Non-pigmented ciliary epithelial cell (primary cell): ENCODE measurements around the genes SERPINB13 and SERPINB3.

GRCh38 chr18:63586832-63587665 is at the start of gene SERPINB13:
Gene SERPINB13 (plus strand): TSS chr18:63587343.
- RRBS = no CpG with 5 or more reads among the region's 10 CpGs

DNA sequence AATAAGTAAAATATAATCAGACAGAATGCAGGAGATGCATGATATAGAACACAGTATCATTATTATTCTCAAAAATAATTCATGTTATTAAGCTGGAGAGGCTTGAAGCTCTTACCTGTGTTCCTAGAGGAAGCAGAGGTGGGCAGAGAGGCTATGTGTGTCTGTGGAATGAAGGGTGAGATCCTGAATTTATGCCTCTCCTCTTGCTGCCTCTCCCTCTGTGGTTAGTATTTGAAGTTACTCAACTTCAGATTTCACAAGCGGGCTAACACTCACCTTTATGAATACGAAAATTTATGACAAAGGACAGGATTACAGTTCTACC is at the start of gene SERPINB3:
Gene SERPINB3 (minus strand): TSS at position 163 of the 325 bp plus-strand sequence.
- RRBS = no CpG with 5 or more reads among the region's 2 CpGs

GRCh38 chr18:63683082-63683622 is 19.6 kb upstream of the SERPINB11 start:
- RRBS = no CpG with 5 or more reads among the region's 2 CpGs

GRCh38 chr18:63888568-63889013 is 1.1 kb downstream of the SERPINB2 start:
- RRBS = no CpG with 5 or more reads among the region's 1 CpG

DNA sequence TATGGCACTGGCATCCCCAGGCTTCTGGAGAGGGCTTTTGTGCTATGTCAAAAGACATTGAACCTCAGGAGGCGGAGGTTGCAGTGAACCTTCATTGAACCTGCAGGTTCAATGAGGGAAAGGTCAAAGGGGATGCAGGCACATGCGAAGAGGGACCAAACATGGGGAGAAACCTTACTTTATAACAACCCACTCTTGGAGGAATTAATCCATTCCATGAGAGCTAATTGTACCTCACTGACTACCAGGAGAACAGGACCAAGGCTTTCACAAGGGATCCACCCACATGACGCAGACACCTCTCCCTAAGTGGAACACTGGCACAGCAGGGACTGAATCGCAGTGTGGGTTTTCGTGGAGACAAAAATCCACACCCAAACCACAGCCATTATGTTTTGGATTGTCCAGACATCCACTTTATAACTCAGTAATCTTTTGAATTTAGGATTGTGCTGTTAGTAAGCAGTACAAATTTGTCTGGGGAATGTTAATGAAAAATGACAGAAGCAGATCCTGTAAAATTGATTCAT is 4.0 kb upstream of the SERPINB8 start:
- RRBS = no CpG with 5 or more reads among the region's 5 CpGs

GRCh38 chr18:63974269-63975178 is 4.6 kb downstream of the SERPINB8 start:
- RRBS = no CpG with 5 or more reads among the region's 3 CpGs

DNA sequence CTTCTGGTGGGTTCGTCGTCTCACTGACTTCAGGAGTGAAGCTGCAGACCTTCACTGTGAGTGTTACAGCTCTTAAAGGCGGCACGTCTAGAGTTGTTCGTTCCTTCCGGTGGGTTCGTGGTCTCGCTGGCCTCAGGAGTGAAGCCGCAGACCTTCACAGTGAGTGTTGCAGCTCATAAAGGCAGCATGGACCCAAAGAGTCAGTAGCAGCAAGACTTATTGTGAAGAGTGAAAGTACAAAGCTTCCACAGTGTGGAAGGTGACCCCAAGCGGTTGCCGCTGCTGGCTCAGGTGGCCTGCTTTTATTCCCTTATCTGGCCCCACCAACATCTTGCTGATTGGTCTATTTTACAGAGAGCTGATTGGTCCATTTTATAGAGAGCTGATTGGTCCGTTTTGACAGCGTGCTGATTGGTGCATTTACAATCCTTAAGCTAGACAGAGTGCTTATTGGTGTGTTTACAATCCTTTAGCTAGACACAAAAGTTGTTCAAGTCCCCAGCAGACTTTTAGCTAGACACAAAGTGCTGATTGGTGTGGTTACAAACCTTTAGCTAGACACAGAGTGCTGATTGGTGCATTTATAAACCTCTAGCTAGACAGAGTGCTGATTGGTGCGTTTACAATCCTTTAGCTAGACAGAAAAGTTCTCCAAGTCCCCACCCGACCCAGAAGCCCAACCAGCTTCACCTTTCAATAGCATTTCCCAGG is 301.4 kb downstream of the DSEL start:
- RRBS = no CpG with 5 or more reads among the region's 15 CpGs

DNA sequence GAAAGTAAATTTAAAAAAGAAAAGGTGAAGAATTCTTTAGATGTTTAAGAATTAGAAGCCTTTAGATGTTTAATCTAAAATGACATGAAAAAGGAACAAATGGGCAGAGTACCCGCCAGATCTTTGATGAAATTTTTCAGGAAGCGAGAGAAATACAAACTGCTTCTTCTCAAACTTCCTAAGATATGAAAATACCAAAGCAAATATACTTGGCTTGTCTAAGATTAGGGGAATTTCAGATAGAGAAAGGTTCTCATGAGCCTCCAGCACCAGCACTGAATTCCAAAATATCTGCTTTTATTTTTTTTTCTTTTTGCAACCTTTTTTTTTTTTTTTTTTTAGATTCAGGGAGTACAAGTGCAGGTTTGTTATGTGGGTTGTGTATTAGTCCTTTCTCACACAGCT is 7.7 kb upstream of the TMX3 start:
- RRBS = no CpG with 5 or more reads among the region's 2 CpGs

DNA sequence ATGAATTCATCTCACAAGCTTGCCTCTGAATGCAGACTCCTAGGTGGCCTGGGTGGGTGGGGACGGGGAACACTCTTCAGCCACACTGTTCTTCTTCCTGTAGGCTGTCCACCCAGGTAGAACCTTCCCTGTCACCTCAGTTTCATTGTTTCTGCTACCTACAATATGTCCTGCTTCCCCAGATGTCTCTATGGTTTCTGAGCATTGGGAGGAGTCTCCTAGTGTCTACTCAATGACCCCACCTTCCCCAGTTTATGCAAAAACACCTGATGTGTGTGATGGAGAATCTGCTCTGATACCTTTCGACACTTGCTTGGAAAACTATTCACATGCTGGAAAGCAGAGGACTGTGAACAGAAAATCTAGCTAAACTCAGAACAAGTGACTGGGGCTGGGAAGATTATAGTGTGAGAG is 7.4 kb upstream of the CD226 start:
- RRBS = no CpG with 5 or more reads among the region's 2 CpGs

DNA sequence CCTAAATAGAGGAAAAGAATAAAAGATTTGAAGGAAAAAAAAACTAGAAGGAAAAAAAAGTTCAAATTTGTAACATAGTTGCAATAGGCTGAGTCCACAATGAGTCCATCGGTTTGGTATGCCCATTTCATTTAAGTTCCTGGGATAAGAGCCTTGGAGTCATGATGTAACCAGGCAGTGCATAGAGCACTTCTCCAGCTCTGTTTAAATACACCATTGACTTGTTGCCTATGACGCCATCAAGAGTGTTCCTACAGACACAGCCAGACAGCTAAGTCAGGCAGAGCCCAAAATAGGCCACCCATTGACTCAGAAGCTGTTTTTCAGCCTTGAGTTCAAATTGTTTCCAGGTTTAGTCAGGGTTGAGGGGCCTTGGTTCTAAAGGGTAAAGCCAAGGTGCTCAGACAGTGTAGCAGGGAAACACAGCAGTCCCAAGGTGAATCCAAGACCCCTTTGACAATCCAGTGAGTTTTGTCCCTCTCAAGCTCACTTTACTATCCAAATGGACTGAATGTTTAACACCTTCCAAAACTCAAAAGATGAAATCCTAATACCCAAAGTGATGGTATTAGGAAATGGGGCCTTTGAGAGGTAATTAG is 45.0 kb downstream of the SOCS6 start:
- RRBS = no CpG with 5 or more reads among the region's 2 CpGs

DNA sequence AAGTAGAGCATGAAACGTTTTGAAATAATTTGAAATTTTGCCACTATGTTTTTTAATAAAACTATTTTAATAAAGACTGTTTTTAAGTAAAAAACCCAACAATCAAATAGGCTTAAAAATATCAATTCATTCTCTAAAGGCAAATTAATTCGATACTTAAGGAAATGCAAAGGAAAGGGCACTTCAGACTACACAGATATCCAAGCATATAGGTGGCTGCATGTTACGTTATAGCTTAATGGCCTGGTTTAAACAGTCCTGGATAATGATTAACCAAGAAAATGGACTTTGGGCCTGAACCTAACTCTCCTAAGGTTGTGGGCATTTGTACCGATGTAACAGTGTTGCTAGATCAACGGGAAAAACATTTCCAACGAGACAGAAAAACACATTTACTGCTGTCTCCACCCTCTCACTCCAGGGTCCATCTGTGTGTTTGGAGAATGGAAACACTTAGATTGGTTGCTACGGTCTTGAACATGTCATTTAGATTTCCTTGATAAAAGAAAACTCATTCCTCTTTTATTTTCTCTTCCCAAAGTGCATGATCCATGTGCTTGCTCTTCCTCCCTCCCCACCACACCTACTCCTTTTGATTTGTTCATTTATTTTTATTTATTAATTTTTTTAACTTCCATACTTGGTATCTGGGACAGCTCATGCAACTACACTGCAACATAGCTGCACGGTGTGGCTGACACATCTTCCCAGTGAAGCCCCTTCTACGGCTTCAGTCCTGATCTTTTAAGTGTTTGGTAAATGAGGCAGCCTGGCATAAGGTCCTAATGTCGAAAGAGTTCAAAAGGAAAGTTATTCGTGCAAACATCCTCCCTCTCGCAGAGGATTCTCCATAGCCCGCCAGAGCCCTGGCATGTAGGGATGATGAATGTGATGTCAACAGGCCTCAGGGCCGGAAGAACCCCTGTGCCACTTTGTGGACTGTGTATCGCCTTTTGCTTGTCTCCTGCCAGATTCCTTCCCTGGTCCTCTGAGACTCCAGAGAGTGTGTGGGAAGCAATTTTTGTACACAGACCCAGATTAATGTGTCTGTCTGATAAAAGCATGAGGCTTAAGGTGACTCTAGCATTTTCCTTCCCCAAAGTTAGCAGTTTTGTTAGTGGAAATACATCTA is 88.2 kb downstream of the SOCS6 start:
- RRBS = no CpG with 5 or more reads among the region's 15 CpGs

GRCh38 chr18:70523344-70523755 is 234.5 kb downstream of the SOCS6 start:
- RRBS = no CpG with 5 or more reads among the region's 4 CpGs

DNA sequence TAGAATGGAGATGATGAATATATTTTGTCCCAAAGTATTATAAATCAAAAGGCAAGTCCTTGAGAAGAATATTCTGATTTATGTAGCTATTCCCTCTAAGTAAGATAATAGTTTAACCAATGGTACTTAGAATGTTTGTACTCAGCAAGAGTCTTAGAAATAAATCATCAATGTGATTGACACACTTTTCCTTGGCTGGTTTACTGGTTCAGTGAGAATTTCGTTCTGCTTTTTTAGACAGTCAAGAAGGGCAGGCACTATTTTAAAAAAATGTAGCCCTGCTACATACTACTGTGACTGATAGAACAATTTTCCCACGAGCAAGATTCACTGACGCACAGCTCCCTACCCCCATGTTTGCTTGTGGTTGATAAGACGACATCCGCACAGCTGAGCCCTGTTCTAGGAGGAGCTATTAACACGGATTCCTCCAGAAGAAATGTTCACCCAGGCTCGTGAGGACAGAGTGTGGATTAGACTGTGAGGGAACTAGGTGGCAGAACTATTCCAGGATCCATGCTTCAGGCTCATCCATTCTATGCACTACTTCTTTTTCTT is 370.1 kb downstream of the SOCS6 start:
- RRBS = no CpG with 5 or more reads among the region's 7 CpGs

GRCh38 chr18:72772267-72772590 is 95.6 kb downstream of the NETO1 start:
- RRBS = no CpG with 5 or more reads among the region's 2 CpGs

DNA sequence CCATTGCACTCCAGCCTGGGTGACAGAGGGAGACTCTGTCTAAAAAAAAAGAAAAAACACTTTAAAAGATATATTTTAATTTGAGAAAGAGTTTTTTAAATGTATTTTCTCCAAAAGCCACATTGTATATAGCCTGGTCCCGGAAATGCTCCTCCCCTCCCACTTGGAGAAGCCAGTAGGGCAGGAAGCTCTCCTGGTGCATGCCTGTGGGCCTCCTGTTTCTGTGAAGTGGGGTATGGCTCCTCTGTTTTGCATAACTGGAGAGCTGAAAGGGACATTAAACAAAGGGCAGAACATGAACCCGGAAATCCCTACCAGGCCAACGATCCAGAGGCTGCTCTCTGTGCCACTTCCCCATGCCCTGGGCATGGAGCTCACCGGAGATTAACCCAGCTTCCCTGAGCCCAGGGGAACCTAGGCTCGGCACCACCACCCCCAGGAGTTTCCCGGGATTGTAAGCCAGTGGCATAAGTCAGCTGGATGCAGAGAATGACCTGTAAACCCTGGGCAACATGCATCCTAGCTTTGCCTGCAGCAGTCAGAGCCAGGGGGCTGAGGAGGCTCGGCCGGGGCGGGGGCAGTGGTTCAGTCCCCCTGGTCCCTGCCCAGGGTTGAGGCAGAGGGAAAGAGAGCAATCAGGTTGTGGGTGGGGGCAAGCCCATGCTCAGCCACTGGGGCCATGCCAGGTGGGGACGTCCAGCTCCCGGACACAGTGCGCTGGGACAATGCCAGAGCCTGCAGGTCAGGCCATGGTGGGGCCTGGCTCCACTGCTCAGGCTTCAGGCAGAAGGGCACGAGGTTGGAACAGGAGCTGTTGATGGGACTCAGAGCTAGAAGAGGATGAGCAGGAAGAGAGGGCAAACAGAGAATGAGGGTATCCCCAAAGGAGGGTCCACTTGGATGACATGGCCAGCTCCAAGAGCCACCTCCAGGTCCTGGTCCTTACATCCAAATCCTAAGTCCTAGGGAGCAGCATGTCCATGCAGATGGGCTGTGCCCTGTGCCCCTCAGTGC is 49.5 kb downstream of the TIMM21 start:
- RRBS = 64% methylated on average over 6 of the region's 13 CpGs

GRCh38 chr18:74217338-74218147 is 69.2 kb downstream of the TIMM21 start:
- RRBS = no CpG with 5 or more reads among the region's 9 CpGs

DNA sequence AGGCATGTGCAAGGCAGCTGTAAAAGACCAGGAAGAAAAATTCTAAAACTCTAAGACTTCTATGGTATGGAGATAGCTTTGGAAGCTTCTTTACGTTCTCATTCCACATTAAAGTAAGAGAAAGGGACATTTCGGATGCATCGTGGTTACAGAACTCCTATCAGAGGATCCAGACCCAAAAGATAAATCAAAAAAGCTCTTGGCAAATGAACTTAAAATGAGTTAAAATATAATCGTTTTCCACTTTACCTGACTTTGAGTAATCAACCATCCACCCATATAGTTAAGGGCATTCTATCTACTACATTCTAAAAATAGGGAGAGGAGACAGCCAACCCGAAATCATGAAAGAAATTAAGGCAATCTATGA is 50.2 kb downstream of the CYB5A start:
- RRBS = no CpG with 5 or more reads among the region's 5 CpGs

DNA sequence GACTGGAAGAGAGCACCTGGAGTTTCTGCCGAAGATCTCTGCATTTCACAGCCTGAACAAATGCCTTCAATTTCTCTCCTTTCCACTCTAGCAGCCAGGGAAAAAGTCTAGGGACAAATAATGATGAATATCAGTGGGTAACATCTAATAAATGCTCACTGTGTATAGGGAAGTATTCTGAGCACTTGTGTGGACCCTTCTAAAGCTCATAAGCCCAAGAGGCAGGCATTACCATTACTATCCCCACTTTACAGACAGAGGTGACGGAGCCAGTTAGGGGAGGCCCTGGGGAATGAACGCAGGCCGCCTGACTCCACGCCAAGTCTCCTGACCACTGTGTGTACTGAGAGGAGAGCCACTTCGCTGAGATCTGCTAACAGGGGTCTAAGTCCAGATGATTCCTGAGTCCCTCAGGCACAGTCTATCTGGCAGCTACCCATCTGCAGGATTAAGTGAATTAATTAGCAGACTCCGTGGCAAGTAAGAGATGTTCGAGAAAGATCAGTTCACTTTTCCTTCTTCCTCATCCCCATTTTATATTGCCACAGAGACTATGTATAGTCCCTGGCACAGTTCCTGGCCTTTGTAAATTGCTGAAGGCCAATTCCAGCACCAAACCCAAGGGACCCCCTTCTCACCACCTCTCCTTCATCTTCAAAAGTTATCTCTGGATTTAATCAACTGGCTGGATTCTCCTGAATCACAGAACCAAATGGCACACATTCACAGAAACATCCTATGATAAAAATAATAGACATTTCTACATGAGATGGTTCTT is 13.7 kb downstream of the CYB5A start:
- RRBS = no CpG with 5 or more reads among the region's 8 CpGs

DNA sequence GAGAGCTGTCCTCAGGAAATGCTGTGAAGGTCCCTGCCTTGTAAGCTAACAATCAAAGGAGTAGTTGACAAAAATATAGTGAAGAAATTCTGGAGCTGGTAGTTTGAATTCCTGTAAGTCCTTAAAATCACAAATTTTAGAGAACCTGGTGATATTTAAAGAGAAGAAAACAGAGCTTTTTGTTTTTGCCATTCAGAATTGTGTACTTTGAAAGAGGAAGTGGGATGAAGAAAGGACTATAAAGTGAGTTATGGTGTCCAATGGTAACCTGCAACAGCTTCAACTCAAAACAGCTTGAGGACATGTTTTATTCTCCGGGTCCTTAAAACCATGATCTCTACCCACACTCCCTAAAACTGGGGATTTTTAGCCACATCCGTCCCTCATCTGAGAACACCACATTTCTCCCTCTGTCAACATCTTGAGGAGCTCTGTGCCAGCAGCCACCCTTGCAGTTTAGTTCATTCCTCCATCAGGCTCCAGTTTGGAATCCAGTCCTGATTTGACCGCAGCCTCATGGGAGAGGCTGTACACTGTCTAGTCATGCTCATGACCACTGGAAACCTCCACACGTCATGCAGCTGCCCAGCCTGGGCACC is 62.5 kb downstream of the C18orf63 start:
- RRBS = no CpG with 5 or more reads among the region's 4 CpGs